Cerebellum (tissue), 5 donors: Measurements from ENCODE around the gene ITPRIP.

DNA sequence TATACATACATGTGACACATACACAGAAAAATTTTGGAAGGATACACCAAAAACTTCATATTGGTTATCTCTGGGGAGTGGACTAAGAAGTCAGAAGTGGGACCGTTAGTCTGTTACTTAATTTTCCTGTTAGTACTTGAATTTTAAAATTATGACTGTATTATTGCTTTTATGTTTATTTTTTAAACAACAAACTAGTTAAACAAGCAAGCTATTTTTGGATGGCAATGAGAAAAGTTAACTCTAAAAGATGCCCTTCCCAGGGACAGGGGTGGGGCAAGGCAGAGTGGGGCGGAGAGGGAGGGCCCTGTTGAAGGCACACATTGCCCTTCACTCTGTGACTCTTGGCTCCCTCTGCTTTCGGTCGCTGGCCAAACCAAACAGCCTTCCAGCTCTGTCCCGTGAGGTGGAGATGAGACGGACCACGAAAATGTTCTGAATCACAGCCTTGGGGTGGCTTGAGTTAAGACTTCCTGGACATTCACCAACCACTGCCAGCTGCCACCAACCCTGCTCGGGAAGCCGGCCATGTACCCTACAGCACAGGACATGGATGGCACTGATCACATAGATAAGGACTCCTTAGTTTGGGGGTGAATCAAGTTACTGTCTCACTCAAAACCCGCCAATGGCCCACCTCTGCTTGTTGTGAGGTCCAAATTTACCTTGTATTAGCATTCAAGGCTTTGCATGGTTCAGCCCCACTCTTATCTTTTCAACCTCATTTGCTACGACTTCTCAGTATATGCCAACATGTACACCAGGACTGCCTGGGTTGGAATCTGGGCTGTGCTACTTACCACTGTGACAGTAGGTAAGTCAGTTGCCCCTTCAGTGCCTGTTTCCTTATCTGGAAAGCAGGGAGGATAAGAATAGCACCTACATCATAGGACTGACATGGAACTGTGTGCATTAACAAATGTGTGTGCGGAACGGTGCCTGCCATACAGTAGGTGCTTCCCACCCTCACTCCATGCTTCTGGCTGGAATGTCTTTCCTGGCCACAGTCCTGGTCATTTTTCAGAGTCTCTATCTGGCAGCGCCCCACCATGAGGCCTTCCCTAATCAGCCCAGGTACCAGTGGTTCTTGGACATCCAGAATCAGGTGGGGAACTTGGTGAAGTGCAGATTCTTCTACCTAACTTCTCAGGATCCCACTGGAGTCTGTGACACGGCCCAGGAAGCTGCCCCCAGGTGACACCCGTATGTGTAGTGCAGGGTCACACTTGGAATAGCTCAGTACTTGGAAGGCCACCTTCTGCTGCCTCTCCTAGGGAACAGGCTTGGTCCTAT, 28.1 kb downstream of the ITPRIP start:
- PRO-cap, 3 experiments: no peak in any of the 3 experiments
- RAMPAGE, long total RNA: no peak

- PRO-cap, 3 experiments: no peak in any of the 3 experiments
- RAMPAGE, long total RNA: no peak
Observed at GRCh38 chr10:104332294-104333090, 5.8 kb downstream of the ITPRIP start.

GRCh38 chr10:104338270-104338914, at the start of gene ITPRIP:
ITPRIP (minus strand) TSS chr10:104338465.
- PRO-cap, 3 experiments: peak in 3 of 3 experiments; most common minus-strand start chr10:104338418 (in 2)
- RAMPAGE, long total RNA: no peak

GRCh38 chr10:104378478-104378973, 24.9 kb downstream of the CFAP58 start:
- PRO-cap, 3 experiments: no peak in any of the 3 experiments
- RAMPAGE, long total RNA: no peak

- PRO-cap, 3 experiments: no peak in any of the 3 experiments
- RAMPAGE, long total RNA: no peak
Observed at GRCh38 chr10:104397398-104397618, 43.7 kb downstream of the CFAP58 start.

DNA sequence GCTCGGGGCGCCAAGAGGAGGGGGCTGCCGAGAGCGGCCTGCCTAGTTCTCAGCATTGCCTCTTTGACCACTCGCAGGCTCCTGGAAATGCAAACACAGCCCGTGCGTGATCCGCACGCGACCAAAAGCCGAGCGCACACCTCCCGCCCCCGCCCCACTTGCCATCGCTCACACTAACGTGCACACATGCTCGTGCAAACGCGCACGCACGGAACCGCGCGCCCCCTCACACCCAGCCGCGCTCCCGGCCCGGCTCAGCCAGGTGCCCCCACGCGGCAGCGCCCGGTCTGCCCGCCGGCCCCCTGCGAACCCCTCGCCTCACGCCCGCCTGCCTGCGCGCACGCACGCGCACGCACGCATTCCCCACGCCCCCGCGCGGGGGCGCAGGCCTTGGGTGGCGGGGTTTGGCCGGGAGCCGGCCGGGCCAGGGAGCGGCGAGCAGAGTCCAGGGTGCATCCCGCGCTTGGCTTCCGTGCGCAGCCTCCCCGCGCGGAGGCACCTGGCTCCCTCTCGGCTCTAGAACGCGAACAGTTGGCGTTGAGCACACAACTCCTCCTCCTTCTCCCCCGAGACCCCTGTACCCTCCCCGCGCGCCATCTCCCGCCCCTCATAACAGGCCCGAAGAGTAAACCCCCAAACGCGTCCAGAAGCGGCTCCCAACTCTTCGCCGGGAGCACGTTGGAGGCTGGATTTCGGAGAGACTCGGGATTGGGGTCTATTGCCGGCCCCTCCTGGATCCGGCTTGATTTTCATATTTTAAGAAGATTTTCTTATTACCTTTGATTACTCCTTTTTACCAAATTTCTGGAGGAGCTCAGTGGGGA, 672 bp upstream of the SORCS3 start:
- PRO-cap, 3 experiments: peak in 1 of 3 experiments; most common plus-strand start position 411 of the sequence (in 1); most common minus-strand start position 73 of the sequence (in 1)
- RAMPAGE, long total RNA: no peak

DNA sequence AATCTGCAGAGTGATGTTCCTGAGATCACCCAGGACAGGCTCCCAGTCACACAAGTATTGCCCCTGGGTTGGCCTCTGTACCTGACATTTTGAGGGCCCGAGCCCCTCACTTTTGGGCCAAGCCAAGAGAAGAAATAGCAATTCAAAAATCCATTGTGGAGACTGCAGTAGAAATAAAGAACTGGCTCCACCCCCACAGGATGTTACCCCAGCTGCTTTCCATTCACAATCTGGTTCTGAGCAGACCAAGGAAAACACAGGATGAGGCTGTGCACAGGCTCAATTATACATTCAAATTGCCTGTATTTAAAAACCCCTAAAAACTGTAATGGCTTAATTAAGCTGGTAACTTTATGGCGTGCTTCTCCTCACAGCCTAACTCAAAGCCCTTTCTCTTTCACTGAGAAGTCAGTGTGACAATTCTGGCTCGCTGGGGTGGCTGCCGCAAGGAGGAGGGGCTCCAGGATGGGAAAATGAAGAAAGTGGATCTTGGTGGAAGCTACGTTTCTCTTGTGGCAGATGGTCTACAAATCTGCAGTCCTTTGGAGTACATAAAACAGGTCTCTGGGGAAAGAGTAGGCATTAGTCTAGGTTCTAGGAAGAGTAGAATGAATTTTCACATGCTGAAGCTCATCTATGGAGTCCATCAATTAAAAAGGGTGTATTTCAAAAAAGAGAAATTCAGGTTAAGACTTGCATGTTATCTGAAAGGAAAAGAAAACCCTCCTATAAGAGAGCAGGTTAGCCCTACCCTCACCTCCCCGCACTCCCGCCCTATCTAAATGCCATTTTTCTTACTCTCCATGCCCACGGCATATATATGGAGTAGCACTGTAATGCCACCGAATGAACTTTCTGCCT, 1191.0 kb downstream of the SORCS1 start:
- PRO-cap, 3 experiments: no peak in any of the 3 experiments
- RAMPAGE, long total RNA: no peak

DNA sequence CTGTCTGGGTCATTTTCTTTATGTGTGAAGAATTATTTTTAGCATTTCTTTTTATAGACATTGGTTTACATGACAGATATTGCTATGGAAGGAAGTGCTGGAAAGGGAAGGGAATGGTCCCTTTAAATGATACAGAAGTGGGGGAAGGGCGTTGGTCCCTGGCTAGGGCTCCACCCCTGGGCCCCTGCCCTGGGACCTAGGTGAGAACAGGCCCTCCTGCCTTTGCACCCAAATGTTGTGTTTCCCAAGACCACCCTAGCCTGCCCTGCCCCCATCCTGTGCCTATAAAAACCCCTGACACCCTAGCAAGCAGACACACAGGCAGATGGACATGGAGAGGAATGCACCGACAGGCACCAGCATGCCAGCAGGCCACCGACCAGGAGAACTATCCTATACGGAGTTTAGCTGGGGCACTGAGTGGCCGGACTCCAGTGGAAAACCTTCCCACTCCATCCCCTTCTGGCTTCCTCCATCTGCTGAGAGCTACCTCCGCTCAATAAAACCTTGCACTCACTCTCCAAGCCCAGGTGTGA, 515.9 kb downstream of the SORCS1 start:
- PRO-cap, 3 experiments: no peak in any of the 3 experiments
- RAMPAGE, long total RNA: no peak

DNA sequence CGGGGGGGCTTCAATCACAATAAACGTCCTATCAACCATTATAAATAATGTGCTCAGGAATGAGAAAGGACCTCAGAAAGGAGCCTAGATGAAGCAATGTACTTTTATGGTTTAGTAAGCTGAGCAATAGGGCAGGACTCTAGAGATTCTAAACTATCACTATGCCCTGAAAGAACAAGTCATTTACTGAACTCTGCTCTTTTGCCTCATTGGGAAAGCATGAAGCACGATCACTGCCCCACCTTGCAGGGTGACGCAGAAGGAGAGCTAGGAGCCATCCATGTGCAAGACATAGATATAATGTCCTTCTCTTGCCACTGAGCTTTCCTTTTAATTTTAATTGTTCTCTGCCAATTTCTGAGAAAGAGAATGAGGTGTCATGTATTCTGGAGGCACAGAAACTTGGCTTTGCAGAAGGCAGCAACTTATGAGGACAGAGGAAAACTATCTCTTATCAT, 108.4 kb downstream of the SORCS1 start:
- PRO-cap, 3 experiments: no peak in any of the 3 experiments
- RAMPAGE, long total RNA: no peak

GRCh38 chr10:107554360-107554804, 389.9 kb upstream of the SORCS1 start:
- PRO-cap, 3 experiments: no peak in any of the 3 experiments
- RAMPAGE, long total RNA: no peak

- PRO-cap, 3 experiments: no peak in any of the 3 experiments
- RAMPAGE, long total RNA: no peak
Observed at GRCh38 chr10:109888977-109889291, 34.4 kb downstream of the XPNPEP1 start.

DNA sequence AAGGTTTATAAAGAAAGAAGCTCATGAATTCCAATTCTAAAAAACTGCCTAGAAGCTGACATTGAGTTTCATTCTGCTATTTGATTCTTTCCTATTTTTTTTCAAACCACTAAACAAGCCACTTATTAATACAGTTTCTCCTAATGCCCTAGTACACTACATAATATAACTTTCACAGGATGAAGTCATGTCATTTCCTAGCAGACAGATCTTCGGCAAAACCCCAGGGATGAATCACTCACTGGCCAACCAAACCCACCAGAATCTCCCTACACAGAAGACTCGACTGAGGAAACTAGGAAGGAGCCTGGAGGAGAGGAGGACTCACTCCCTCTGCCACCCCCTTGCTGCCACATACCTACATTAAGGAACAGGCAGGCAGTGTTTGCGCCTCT, 33.5 kb downstream of the XPNPEP1 start:
- PRO-cap, 3 experiments: no peak in any of the 3 experiments
- RAMPAGE, long total RNA: no peak

- PRO-cap, 3 experiments: no peak in any of the 3 experiments
- RAMPAGE, long total RNA: no peak
Observed at GRCh38 chr10:109892657-109893309, 30.5 kb downstream of the XPNPEP1 start.

DNA sequence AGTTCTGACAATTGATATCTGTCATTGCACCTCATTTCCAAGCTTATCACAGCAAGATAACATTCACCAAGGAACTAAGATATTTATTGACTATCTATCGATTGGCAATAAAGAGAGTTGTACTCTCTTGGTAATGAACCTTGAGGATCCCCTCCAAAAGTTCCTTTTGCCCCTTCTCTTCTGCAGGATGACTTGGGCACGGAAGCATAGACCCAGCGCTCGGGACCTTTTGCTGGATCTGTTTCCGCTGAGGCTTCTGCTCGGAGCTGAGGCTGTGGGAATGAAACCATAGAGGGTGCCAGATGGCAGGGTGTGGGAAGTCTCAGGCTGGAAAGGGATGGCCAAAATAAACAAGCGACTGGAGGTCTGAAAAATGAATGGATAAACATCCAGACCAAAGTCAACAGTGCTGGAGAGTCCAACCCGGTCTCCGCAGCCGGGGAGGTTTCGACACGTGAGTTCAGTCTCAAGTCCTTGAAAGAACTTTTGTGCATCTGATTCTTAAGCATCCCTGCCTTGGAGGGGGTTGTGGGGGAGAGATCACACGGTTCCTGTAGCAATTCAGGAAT, 42.1 kb upstream of the XPNPEP1 start:
- PRO-cap, 3 experiments: peak in 1 of 3 experiments; most common minus-strand start position 258 of the sequence (in 1)
- RAMPAGE, long total RNA: no peak

GRCh38 chr10:109982023-109982591, 25.7 kb upstream of the ADD3 start:
- PRO-cap, 3 experiments: no peak in any of the 3 experiments
- RAMPAGE, long total RNA: no peak

DNA sequence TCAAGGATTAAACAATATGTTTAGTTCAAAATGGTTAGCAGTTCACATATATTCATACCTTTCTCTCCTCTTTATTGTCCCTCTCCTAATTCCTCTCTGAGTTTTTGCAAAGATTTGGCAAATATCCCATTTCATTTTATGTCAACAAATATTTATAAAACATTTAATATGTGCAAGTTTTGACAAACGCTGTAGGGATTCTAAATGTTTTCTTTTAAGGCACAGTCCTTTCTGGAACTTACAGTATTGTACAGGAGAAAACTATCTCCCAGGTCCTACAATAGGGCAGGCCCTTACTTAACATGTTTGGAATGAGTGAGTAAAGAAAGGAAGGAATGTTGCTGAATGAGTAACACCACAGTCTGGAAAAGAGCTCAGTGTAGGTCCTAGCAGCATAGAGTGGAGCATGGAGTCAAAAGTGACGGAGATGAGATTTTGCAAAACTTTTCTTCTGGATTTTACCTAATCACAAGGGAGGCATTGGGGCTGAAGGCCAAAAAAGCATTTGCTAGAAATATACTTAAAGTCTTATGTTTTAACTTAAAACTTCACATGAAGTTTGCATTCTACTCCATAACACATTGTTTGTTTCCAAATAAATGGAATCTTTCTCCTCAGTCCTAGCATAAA, 20.4 kb upstream of the ADD3 start:
- PRO-cap, 3 experiments: no peak in any of the 3 experiments
- RAMPAGE, long total RNA: no peak

- PRO-cap, 3 experiments: no peak in any of the 3 experiments
- RAMPAGE, long total RNA: no peak
Observed at GRCh38 chr10:110074129-110074792, 66.5 kb downstream of the ADD3 start.

DNA sequence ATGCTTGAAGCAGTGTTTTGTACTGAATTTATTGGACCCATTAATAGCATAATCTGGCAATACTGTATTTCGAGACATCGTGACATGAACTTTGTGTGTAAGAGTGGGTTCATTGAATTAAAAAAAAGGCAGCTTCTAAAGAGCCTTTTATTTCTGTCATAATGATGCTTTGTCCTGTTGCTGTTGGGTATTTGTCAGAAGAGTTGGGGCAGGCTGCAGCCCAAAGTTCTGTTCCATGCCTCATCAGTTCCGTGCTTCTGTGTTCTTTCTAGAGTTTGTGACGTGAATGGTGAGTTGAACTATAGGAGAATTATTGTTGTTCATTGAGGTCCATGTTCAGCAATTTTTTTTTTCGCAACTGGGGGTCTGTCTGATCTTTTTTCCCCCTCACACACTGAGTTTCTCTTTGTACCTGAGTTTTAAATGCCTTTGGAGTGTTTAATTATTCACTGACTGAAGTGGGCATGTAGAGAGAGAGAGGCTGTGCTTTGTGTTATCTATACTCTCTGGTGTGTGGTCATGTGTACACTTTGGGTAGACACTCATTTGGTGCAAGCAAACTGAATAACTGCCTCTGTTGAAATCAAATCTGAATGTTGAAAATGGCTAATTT, 69.7 kb downstream of the ADD3 start:
- PRO-cap, 3 experiments: no peak in any of the 3 experiments
- RAMPAGE, long total RNA: no peak

DNA sequence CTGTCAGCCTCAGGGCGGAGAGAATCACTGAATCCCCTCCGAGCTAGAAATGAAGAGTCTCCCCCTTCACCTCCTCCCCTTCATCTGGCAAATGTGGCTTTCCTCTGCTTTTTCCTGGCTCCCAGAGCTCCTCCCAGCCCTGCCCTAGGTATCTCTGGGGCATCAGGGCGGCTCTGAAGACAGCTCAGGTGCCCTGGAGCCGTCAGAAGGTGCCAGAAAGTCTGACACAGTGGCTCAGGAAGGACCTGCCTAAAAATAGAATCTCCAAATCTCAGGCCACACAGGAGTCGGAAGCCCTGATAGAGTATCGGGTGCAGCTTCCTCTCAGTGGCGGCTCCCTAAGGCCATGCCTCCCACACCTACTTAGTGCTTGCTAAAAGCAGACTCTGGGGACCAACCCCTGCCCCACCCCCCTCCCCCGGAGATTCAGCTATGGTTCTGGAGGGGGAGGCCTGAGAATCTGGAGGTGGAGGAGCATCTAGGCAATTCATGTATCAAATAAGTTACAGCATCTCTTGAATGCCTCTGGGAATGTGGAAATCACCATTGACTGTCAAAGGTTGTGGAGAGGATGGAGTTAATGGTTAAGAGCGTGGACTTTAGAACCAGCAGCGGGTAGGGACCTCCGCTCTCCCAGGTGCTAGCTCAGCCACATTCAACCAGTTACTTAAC, 38.8 kb upstream of the MXI1 start:
- PRO-cap, 3 experiments: peak in 1 of 3 experiments; most common plus-strand start position 302 of the sequence (in 1); most common minus-strand start position 156 of the sequence (in 1)
- RAMPAGE, long total RNA: no peak

GRCh38 chr10:110226920-110227931, 19.8 kb downstream of the MXI1 start:
- PRO-cap, 3 experiments: peak in 3 of 3 experiments; most common plus-strand start chr10:110227349 (in 3)
- RAMPAGE, long total RNA: no peak